Mononuclear cell (primary cell): ENCODE measurements around the genes APOBEC3F and MRTFA.

- RRBS: no CpG with 5 or more reads among the region's 29 CpGs
These were observed at the start of gene APOBEC3F for GRCh38 chr22:39040393-39041475. APOBEC3F (plus strand) TSS chr22:39040864.

- RRBS: no CpG with 5 or more reads among the region's 14 CpGs
These were observed 9.3 kb upstream of the APOBEC3H start for GRCh38 chr22:39087448-39088405.

DNA sequence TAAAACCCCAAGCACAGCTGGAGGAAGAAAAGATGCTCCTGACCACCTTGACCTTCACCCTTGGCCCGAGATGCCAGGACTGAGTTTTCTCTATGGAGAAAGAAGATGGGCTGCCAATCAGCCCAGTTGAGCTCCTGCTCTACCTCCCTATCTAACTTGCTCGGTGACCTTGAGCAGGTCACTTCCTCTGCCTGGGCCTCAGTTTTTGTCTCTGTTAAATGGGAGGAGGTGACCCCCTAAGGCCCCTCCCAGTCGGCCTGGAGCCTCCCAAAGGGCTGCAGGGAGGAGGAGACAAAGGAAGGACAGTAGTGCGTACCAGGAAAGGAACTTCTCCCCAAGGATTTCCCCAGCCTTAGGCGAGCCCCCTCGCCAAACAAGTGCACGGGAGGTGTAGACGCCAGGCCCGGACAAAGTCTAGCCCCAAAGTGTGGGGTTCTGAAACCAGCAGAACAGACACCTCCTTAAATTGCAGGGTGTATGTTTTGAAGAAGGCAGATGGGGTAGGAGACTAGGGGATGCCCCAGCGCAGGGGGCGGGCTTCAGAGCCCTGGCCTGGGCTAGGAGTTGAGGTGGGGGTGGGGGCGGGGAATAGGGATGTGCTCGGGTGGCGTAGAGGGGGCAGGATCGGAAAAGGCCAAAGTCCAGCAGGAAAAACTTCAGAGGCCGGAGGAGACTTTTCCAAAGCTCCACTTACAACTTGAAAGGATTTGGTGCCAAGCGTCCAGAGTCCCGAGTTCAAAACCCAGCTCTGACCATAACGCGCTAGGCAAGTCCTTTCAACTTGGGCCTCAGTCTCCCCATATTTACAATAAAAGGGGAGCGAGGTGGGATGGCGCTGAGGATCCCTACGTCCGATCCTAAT, 971 bp downstream of the CBX7 start:
- RRBS: no CpG with 5 or more reads among the region's 24 CpGs

- RRBS: no CpG with 5 or more reads among the region's 11 CpGs
These were observed 15.1 kb downstream of the RPL3 start for GRCh38 chr22:39304254-39304710.

GRCh38 chr22:39306771-39307606, 12.4 kb downstream of the RPL3 start:
- RRBS: 27% methylated on average over 4 of the region's 20 CpGs

DNA sequence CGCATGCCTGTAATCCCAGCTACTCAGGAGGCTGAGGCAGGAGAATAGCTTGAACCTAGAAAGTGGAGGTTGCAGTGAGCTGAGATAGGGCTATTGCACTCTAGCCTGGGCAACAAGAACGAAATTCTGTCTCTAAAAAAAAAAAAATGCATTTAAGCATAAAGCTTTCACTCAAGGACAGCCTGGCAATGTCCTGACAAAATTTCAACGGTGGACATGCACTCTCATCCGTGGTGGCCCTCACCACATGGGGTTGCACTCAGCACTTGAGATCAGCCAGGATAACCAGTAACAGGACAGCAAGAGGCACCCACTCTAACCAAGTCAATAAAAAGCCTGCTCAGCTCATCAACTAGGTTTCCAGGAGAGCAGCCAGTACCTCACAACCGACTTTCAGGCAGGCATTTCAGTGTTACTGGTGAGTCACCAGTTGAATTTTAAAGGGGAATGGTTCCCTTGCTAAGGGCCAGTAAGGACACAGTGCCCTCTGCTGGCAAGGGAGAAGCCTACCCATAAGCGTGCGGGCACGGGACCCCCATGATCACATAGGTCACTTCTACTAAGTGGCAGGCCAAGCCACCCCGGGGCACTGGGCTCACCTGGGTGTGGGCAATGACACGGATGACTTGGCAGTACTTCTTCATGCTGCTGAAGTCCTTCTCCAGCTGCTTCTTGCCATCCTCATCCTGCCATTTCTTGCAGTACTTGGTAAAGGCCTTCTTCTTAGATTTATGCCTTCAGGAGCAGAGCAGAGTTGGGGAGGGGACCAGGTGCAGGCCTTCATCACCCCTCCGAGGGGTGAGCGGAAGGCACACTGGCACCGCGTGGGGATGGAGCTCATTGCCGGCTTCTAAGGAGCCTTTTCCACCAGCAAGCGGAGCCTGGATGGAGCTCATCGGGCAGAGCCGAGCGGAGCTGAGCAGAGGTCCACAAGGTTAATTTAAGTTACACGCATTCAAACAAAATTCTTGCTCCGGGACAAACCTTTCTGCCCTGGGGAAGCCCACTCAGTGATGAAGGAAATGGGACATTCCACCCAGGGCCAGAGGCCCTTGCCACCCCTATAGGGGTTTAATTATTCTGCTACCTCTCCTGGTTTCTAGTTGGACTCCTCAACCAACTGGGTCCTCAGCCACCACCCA, 2.9 kb downstream of the RPL3 start:
- RRBS: 63% methylated on average over 2 of the region's 21 CpGs

- RRBS: 6% methylated on average over 40 of the region's 76 CpGs
These were observed 13.1 kb upstream of the CACNA1I start for GRCh38 chr22:39557355-39557930.

DNA sequence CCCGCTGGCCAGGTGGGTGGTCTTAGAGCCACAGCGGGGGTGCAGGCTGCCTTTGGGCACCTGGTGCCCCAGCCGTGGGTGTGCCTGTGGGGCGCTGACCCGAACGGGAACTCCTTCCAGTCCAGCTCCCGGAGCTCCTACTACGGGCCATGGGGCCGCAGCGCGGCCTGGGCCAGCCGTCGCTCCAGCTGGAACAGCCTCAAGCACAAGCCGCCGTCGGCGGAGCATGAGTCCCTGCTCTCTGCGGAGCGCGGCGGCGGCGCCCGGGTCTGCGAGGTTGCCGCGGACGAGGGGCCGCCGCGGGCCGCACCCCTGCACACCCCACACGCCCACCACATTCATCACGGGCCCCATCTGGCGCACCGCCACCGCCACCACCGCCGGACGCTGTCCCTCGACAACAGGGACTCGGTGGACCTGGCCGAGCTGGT, 91.3 kb downstream of the CACNA1I start:
- RRBS: 2% methylated on average over 22 of the region's 43 CpGs

DNA sequence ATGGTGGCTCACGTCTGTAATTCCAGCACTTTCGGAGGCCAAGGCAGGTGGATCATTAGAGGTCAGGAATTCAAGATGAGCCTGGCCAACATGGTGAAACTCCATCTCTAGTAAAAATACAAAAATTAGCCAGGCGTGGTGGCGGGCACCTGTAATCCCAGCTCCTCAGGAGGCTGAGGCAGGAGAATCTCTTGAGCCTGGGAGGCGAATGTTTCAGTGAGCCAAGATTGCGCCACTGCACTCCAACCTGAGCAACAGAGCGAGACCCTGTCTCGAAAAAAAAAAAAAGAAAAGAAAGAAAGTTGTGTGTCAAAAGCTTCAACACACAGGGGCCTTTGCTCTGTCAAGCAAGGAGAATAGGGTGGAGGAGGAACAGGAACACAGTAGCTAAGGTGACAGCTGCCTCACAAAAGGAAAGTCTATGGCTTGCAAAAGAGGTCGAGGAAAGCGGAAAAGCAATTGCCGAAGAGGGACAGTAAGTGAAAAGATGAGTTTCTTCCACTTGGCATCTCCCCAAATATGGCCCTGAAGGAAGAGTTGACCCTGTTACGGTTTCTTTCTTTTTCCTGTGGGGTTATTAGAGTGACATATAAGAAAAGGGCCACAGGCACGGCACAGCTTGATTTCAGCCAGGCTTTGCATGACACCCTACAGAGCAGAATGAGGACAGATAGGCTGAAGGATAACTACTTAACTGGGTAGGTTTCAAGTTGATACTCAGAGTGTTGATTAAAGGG, 26.5 kb upstream of the TMA7B start:
- RRBS: no CpG with 5 or more reads among the region's 13 CpGs

DNA sequence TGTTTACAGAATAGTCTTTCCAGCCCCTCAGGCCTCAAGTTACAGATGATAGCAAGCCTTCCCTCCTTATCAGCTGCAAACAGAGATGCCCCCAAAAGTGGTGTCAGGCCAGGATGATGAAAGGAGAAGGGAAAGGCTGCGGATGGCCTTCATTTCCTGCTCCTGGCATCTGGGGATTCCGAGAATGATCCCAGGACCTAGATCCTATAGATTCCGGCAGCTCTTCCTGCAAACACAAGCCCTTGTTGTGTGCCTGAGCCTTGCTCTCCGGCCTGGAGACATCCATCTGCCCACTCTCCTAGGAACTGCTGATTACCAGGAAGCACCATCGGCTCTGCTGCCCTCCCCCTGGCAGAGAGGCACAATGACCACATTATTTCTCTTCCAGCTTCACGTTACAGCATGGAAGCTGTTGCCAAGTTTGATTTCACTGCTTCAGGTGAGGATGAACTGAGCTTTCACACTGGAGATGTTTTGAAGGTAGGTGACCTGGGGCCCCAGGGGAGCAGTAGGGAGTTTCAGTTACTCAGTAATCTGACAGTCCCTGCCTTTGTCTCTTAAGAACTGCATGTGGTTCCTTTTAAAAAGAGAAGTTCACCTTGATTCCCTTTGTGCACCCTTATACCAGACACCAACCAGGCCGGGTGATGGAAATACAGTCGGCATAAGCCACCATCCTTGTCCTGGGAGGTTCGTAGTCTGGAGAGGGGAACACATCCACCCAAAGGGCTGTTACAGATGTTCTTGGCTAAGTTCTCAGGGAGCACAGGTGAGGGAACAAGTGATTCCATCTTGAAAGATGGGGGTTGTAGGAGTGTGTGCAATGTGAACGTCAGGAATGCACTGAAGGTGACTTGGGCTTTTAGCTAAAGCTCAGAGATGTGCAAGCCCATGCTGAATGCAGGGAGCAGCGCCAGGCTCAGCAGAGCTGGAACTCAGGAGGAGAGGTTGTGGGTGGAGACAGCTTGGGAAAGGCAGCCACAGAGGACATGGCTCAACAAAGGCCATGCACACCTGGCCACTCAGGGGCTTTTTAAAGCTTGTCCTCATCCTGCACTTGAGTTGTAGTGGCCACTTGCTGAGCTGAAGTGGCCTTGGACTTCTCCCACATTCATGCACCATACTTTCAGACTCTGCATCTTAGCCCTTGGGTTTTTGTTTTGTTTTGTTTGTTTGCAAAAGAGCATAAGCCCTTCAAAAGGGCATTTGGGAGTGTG, 13.1 kb upstream of the TMA7B start:
- RRBS: 88% methylated on average over 2 of the region's 11 CpGs

- RRBS: no CpG with 5 or more reads among the region's 8 CpGs
These were observed 49.1 kb downstream of the FAM83F start for GRCh38 chr22:40043832-40044246.

- RRBS: no CpG with 5 or more reads among the region's 3 CpGs
These were observed 12.8 kb downstream of the TNRC6B start for GRCh38 chr22:40190507-40190942.

DNA sequence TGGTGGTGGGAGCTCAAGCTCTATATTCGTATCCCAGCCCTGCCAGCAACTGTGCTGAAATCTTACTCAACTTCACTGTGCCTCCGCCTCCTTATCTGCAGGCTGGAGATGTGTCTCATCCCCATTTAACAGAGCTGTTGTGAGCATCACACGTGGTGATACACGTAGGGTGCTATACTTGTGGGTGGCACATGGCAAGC, 23.1 kb downstream of the TNRC6B start:
- RRBS: no CpG with 5 or more reads among the region's 4 CpGs

DNA sequence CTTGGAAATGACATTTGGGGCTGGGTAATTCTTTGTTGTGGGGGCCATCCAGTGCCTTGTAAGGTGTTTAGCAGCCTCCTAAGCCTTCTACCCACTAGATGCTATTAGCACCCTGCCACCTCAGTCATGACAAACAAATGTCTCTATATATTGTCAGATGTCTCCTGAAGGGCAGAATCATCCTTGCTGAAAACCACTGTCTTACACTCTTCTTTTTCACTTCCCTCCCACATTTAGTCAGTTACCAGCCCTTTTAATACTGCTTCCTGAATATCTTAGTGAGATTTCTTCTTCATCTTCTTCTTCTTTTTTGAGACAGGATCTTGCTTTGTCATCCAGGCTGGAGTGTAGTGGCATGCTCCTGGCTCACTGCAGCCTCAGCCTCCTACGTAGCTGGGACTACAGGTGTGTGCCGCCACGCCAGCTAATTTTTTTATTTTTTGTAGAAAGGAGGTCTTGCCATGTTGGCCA, 33.1 kb downstream of the TNRC6B start:
- RRBS: no CpG with 5 or more reads among the region's 3 CpGs

DNA sequence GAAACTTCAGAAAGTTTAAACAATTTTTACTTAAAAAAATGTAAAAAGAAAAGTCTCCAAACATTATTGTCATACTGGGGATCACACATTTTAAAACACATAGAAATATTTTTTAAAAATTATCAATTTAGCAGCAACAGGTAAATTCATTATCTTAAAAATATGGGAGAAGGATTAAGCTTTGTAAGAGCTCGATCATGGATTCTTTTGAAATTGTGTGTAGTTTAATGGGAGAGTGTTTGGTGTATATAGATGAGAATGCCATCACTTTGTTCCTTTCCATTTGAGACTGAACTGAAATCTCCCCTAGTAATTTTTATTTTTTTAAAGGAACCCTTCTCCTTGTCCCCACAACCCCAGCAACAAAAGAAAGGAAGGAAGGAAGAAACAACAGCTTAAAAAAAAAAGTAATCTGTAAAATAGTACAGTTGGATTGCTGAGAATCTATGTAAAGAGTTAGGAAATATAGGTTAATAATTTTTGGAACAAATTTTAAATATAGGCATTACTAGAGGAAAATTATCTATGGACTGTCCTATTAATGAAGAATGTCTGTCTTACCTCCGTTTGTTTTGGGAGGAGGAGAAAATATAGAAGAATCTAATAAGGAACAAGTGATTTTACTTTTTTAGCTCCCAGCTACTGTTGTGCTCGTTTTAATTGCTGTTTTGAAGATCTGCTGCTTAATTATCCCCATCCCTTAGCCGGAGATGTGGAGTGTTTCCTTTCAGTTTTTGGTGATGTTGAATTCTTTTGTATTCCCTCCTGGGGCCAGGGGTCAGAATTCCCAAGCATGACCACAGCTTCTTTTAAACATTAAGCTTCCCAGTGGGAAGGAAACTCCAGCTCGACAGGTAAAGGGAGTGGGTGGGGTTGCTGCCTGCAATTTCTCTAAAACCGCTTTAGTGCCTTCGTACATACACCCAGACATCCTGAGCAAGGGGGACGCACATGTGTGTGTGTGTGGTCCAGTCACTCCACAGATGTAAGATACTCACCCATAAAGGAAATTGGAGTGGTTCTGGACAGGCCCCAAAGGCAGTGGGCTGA, 19.7 kb upstream of the ADSL start:
- RRBS: no CpG with 5 or more reads among the region's 8 CpGs

GRCh38 chr22:40413825-40414638, 43.6 kb downstream of the SGSM3 start:
- RRBS: no CpG with 5 or more reads among the region's 17 CpGs

DNA sequence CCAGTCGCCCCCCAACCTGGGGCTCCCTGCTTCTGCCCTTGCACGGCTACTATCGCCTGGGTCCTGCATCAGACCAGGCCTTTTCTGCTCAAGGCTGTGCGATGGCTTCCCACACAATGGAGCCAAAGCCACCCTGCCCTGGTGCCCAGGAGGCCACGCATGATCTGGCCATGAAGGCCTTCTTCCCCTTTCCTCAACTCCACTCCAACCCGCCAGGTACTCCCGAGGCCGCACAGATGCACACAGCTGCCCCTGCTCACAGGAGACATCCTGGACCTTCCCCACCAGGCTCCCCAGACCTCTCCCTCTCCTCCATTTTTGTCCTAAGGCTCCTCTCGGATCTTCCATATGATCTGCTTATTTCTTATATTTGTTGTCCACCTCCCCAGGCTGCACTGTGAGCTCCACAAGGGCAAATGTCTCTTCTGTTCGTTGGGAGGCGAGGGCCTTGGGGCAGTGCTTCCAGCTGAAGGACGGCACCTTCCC, 46.0 kb downstream of the SGSM3 start:
- RRBS: no CpG with 5 or more reads among the region's 12 CpGs

DNA sequence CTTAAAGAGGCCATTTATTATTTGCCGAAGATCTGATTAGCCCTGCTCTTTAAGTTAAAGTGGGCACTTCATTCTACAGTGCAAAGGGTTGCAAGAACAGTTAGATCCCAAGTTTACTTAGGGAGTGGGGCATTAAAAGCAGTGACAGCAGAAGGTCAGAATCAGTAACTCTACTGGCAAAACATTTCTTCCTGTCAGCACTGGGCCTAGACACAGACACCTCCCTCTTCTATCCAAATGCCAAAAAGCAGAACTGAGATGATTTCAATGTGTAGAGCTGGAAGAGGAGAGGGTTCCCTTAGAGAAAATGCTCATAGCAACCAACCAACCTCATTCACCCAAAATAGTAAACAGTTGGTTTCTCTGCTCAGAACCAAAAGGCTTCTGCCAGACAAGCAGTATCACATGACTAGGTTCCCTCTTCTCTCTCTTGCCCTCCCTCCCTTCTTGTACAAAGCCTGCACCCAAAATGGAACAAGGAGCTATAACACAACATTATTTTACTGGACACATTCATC, 121.8 kb downstream of the SGSM3 start:
- RRBS: no CpG with 5 or more reads among the region's 1 CpG

- RRBS: 2% methylated on average over 25 of the region's 94 CpGs
These were observed at the start of gene MRTFA for GRCh38 chr22:40635913-40636881. MRTFA (minus strand) TSS chr22:40636719.

DNA sequence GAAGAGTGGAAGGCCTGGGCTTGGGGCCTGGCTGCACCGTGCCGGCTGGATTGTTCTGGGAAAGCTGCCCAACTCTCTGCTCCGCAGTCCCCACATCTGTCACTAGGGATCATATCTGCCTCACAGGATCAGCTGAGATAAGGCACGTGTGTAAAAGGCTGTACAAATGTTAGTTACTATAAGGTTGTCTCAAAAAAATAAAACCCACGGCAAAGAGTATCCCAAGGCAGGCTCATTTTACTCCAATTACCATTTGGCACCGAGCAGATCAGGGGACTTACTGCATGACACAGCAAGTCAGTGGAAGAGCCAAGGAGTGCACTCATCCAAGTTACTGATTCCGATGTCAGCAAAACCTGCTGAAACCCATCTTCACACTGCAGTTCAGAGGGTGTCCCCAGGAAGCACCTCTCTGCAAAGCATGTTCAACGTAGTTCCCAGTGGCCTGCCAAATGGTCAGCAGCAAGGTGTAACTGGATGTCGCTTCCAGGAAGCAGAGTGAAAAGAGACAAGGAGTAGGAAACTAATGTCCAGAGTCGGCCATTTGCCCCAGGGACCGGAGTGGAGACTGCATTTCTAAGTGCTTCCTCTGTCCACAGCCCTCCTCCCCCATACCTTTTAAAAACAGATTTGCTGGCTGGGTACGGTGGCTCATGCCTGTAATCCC, 18.2 kb upstream of the MRTFA start:
- RRBS: no CpG with 5 or more reads among the region's 12 CpGs